ENCODE results near the genes UBQLN1 and C9orf153.

GRCh38 chr9:77901121-77902132 is 130.2 kb downstream of the GNAQ start:
- PRO-cap = no peak

DNA sequence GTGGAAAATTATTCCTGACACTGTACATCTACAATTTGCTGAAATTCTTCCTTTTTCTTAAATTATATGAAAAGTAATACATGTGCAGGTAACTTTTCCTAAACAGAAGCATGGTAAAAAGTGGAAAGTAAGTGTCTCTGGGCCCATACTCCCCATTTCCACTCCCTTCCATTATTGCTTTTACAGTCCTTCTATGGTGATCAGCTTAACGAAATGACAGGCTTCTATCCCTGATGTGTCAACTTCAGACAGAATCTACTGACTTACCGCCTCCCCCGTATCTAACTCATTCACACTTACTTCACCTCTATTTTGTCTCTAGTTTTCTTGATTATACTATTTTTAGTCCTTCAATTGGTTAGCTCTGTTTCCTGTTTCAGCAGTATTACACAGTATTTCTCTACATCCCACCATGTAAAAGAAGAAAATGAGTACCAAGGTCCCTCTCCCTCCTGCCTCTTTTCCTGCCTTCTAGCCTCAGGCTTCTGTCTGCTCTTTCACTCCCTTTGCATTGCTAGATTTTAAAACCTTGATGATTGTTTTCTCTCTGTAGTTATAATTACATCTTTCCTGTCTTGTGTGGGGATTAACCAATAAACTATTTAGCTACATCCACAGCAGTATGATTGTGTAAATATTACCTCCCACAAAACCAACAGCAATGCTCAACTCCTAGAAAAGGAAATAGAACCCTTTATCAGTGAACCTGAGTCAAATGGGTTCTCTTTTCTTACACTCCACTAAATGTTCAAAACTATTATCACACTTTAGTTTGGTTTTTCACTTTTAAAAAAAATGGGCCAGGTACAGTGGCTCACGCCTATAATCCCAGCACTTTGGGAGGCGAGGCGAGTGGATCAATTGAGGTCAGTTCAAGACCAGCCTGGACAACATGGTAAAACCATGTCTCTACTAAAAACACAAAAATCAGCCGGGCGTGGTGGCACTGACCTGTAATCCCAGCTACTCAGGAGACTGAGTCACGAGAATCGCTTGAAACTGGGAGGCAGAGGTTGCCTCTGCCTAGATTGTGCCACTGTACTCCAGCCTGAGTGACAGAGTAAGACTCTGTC is 53.3 kb downstream of the GNAQ start:
- PRO-cap = no peak

- PRO-cap = bidirectional peak, plus-strand start at chr9:78298044, minus-strand start at chr9:78298113
These were observed 1.2 kb downstream of the PSAT1 start for GRCh38 chr9:78297848-78298727.

- PRO-cap = no peak
These were observed 524.7 kb downstream of the PSAT1 start for GRCh38 chr9:78821547-78822096.

DNA sequence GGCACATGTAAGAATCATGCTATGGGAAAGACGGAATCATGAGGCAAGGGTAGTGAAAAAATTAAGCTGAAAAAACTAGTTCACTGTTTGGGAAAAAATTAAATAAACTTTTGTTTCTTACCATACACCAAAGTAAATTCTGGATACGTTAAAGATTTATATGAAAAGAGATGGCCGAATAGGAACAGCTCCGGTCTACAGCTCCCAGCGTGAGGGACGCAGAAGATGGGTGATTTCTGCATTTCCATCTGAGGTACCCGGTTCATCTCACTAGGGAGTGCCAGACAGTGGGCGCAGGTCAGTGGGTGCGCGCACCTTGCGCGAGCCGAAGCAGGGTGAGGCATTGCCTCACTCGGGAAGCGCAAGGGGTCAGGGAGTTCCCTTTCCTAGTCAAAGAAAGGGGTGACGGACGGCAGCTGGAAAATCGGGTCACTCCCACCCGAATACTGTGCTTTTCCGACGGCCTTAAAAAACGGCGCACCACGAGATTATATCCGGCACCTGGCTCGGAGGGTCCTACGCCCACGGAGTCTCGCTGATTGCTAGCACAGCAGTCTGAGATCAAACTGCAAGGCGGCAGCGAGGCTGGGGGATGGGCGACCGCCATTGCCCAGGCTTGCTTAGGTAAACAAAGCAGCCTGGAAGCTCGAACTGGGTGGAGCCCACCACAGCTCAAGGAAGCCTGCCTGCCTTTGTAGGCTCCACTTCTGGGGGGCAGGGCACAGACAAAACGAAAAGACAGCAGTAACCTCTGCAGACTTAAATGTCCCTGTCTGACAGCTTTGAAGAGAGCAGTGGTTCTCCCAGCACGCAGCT is 132.8 kb upstream of the TLE4 start:
- PRO-cap = unidirectional peak, plus-strand start at position 158 of the sequence; unidirectional peak, plus-strand start at position 372 of the sequence; bidirectional peak, plus-strand start at position 704 of the sequence, minus-strand start at position 630 of the sequence

DNA sequence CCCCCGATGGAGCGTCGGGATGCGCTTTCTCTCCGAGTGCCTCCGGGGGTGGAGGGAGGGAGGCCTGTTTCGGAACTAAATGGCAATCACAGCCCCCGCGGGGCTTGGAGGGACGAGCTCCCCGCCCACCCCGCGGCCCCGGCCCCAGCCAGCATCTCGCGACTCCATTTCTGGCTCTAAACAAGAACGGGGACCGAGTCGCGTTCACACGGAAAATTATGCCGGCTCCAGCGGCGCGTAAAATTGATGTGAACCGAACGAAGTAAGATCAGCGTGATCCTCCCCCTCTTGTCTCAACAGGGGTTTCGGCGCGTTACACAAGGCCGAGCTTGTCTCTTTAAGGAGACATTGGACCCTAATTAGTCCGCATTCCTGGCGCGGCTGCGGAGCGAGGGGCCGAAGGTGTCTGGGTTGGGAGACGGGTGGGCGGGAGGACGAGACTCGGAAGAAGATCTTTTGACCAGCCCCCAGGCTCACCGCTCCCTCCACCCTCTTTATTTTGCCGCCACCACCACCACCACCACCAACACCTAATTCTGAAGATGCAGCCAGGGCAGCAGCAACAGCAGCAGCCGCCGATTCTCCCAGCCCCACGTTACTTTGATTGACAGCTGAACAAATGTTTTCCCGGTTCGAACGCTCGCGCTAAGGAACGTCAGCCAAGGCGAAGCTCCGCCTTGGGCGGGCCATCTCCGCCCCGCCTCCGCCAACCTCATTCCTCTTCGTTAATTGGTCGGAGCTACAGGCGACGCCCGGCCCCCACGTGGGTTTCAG is 718 bp upstream of the TLE4 start:
- PRO-cap = bidirectional peak, plus-strand start at position 179 of the sequence, minus-strand start at position 172 of the sequence; bidirectional peak, plus-strand start at position 526 of the sequence, minus-strand start at position 606 of the sequence

GRCh38 chr9:79970682-79970960 is 398.9 kb downstream of the TLE4 start:
- PRO-cap = no peak

DNA sequence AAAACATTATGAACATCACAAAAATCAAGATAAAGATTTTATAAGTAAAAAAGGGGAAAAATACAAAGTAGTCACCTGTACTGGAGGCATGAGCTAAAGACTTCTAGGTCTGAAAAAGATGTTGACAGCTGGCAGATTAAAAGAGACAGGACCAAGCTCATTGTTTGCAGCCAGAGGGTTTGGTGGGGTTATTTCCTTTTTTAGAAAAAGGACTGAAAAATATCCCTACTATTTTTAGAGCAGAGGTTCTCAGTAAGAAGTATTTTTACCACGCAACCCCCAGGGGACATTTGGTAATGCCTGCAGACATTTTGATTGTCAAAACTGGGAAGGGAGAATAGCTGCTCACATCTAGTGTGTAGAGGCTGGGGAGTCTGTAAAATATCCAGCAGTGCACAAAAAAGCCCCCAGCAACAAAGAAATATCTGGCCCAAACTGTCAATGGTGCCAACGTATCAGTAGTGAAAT is 353.4 kb downstream of the TLE1 start:
- PRO-cap = no peak

DNA sequence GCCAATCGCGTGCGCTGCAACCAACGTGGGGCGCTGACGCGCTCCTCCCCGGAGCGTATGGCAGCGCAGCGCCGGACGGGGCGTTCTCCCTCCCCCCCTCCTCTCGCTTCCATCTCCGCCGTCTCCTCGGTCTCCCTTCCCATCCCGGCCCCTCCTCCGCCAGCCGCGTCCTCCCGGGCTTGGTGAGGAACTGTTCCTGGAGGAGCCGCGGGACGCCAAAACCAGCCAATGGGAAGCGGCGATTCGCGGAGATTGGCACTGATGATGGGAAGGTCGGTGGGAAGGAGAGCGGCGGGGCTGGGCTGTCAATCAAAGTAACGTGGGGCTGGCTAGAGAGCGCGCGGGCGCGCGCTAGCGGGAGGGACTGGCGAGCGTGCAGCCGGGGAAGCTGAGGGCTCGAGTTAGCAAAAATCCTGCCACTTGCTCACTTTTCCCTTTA is 360 bp upstream of the TLE1 start:
- PRO-cap = bidirectional peak, plus-strand start at position 136 of the sequence, minus-strand start outside the sequence; bidirectional peak, plus-strand start at position 332 of the sequence, minus-strand start at position 164 of the sequence

- PRO-cap = no peak
These were observed 37.3 kb downstream of the RASEF start for GRCh38 chr9:83025541-83026115.

- PRO-cap = no peak
These were observed 91.9 kb upstream of the RASEF start for GRCh38 chr9:83154744-83155433.

DNA sequence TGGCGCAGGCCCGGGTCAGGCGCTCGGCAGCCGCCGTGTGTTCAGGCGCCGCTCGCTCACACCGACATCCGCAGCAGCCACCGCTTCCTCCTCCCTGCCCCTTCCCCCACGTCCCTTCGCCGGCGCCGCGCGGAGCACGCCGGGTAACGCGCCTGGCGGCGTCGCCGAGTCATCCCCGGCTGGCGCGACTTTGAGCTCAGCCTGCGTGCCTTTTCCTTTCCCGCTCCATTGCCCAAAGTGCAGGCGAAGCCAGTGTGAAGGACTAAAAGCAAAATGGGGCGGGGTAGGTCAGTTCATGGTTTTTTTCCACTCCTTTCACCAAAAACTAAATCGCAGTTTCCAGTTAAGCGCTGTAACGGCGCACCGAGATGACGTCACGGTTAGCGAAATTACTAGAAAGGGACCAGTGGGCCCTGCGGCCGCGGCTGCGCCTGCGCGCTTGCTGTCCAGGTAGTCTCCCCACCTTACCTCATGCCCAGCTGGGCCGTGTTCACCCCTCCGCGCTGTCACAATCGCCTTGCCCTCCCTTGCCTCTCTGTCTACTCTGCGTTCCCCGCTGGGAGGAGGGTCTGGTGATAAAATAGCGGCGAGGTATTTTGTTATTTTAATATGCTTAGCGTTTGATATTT is at the start of gene UBQLN1:
TSS of gene UBQLN1 (minus strand) at position 96 of the 629 bp plus-strand sequence.
- PRO-cap = bidirectional peak, plus-strand start at position 144 of the sequence, minus-strand start at position 110 of the sequence; bidirectional peak, plus-strand start at position 453 of the sequence, minus-strand start at position 370 of the sequence

- PRO-cap = no peak
These were observed 30.0 kb upstream of the UBQLN1 start for GRCh38 chr9:83737777-83738101.

DNA sequence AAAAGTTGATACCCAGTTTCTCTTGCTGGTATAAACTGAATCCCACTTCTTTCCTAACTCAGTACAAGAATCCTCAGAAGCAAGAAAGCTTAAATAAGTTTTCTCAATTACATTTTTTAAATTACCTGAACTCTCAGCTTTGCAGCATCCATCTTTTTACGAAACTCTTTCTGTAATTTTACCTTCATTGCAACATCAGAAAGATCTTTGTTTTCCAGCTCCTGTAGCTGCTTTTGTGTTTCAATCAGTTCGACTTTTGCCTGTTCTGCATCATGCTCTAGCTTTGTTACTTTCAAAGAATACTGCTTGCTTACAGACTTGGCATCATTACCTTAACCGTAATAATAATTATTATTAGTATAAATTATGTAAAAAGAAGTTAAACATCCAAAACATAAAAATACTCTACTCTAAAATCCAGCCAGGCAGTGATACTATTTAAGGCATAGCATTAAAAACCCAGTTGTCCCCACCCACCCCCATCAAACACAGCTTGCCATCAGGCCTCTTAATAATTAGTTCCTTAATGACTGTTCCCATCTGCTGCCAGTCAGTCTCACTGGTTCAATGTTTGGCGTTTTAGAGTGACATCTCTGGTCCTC is 37.4 kb downstream of the KIF27 start:
- PRO-cap = no peak

DNA sequence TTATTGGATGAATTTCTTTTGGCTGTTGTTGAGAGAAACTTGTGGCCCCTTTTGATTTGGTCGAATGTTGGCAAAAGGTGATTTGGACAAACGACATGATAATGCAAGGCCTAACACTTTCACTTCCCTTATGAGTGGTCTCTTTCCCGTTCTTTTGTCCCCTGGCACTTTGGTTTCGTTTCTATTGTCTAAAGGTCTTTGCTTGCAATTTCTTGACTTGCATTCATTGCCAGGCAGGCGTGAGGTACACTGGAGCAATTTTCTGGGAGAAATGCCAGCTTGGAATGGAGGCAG is 158.6 kb downstream of the RMI1 start:
- PRO-cap = no peak

DNA sequence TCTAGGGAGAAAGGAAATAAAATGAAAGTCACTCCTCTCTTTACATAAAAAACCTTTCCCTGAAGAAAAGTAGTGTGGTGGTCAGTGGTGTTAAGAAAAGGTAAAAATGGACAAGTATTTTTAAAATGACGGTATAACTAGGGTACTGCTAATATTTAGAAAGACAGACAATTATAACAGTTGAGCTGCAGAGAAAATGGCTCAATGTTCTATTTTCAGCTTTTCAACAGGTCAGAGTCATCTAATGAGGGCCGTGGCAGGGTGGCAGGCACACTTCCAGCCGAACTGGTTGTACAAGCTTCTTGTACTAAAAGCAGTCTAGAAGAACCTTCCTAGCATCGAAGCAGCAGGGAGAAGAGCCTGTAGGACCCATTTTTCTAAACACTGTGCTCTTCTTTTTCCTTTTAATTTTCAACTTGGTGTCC is 85.7 kb downstream of the SLC28A3 start:
- PRO-cap = no peak

DNA sequence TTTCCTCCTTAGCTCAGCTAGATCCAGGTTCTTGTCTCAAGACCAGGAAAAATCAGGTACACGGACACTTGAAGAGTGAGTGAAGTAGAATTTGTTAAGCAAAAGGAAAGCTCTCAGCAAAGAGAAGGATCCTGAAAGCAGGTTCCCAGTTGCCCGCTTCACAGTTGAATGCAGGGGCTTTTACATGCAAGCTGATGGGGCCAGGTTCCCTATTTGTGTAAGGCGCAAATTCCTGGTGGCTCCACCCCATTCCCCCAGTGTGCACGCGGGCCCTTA is 2.6 kb upstream of the AGTPBP1 start:
- PRO-cap = no peak

GRCh38 chr9:86021192-86021592 is 78.2 kb downstream of the GOLM1 start:
- PRO-cap = no peak

- PRO-cap = no peak
These were observed at the start of gene C9orf153 for GRCh38 chr9:86259538-86259947. TSS of gene C9orf153 (minus strand) at chr9:86259657.

DNA sequence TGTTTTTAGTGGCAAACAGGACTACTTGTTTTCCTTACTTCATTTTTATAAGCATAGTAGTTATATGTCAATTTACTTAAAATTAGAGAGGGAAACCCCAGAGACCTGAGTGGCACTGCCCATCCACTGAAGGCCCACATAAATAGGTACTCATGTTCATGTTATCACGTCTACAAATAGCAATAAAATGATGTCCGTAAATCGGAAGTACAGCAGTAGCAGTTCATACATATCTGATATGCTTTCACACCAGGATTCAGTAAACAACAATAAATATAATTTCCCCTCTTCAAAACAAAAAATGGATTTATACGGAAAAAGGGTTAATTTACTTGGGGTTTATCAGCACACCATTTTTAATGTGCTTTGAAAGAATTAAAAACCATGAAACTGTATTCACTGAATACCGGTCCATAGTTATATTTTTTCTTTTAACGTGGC is 5.7 kb upstream of the ISCA1 start:
- PRO-cap = no peak

Data from H9 (cell line).